Bile duct (tissue), 1 donor: ENCODE measurements around the genes TMEM265, TRIM72 and ITGAD.

GRCh38 chr16:30724364-30725255 lies 15.8 kb upstream of the TMEM265 start:
- PRO-cap = no peak

GRCh38 chr16:30740265-30741045 lies at the start of gene TMEM265:
TSS of gene TMEM265 (plus strand) at chr16:30740642.
- PRO-cap = bidirectional peak, plus-strand start at chr16:30740653, minus-strand start at chr16:30740424

DNA sequence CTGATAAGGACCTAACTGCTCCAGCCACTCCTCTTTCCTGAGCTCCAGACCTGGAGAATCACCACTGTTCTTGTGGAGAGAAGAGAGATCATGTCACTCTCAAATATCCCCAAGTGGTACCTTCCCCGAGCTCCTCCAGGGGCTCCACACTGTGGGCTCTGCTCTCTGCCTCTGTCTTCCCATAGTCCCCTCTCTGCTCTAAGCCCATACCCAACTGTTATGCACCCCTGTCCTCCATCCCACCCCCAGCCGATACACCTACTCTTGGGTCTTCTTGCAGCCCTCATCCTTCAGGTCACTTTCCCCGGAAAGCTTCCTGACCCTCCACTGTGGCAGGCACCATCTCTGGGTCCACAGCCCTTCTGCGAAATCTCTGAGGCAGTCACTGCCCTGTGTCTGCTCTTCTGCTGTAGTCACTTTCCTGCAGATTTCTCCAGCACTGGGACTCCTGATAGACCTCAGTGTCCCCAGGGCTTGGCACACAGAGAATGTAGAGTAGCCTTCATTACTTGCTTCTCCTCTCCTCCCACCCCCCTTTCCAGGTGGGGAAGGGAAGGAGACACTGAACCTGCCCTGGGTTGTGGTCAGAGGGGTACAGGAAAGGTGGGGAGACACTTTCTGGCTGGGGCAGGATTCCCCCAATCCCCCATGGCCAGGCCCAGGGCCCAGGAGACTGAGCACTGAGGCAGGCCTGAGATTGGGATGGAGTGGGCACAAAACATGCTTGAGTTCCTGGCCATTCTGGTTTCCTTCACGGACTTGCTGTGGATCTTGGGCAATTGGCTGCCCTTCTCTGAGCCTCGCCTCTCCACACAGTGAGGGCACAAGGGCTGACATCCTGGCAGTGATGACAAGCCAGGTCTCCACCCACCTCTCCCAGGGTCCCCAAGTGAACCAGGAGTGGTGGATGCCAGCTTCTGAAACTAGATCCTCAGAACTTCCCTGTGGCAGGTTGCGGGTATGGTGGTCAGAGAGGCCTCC lies 9.6 kb downstream of the ZNF629 start:
- PRO-cap = no peak

GRCh38 chr16:30844688-30845576 lies 48.9 kb downstream of the BCL7C start:
- PRO-cap = no peak

DNA sequence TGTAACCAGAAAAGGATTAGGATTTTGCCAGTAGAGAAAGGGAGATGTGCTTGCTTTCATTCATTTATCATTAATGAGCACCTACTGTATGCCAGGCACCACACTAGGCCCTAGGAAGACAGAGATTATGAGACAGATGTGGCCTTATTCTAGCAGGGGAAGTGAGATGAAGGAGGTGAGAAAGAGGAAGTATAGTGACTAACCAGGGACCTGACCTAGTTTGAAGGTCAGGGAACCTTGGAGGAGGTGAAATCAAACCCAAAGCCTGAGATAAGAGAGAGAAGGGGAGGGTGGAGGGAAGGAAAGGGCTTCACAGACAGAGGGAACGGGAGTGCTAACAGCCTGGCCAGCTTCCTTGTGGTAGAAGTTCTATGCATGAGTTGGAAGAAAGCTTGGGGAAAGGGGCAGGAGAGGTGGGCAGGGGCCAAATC lies 17.4 kb downstream of the BCL7C start:
- PRO-cap = unidirectional peak, minus-strand start at position 163 of the sequence

DNA sequence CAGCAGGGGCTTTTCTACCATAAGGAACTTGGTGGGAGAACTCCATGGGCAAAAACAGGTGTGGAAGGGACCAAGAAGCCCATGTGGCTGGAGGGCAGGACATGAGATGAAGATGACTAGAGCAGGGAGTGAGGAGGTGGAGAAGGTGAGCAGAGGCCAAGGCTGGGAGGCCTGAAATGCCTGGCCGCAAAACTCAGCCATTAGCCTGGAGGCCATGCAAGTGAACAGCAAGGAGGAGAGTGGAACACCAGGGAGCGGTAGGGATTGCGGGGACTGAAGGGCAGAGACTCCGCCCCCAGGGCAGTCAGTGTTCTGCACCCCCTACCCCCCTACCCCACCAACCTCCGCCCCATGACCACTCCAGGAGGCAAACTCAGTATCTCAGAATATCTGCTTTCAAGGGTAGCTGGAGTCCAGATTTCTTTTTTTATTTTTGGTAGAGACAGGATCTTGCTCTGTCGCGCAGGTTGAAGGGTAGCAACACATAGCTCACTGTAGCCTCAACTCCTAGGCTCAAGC lies 17.0 kb downstream of the BCL7C start:
- PRO-cap = no peak

DNA sequence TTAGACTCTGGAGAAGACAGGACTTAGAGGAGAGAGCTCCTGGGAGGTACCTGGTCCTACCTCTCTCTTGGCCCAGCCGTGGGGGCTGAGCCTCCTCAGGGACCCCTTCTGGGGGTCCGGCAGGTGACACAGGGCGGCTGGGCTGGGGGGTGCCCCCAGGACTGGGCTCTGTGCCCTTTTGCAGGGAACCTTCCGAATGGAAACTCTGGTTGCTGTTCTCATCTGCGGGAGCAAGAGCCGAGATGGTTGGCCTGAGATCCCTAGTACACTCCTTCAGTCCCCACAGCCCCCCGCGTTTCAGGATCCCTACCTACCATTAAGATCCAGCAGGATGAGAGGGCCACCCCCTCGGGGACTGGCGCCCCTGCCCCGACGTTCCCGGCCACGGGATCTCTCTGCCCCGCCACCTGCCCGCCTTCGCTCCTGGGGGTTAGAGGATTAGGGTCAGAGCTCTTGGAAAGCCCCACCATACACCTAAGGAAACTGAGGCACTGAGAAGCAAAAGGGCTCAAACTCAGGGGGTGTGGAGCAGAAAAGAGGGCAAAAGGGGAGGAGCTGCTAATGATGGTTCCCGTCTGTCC lies 1.3 kb downstream of the BCL7C start:
- PRO-cap = no peak

- PRO-cap = no peak
Observed at GRCh38 chr16:30966652-30967269, 9.2 kb downstream of the SETD1A start.

- PRO-cap = no peak
Observed at GRCh38 chr16:30979184-30979599, 5.8 kb upstream of the HSD3B7 start.

- PRO-cap = no peak
Observed at GRCh38 chr16:31062897-31063312, 11.1 kb downstream of the ZNF668 start.

GRCh38 chr16:31072945-31073589 lies 973 bp downstream of the ZNF668 start:
- PRO-cap = bidirectional peak, plus-strand start at chr16:31073417, minus-strand start at chr16:31073099

- PRO-cap = unidirectional peak, plus-strand start at chr16:31074643
Observed at GRCh38 chr16:31074552-31075281, 495 bp downstream of the ZNF646 start.

DNA sequence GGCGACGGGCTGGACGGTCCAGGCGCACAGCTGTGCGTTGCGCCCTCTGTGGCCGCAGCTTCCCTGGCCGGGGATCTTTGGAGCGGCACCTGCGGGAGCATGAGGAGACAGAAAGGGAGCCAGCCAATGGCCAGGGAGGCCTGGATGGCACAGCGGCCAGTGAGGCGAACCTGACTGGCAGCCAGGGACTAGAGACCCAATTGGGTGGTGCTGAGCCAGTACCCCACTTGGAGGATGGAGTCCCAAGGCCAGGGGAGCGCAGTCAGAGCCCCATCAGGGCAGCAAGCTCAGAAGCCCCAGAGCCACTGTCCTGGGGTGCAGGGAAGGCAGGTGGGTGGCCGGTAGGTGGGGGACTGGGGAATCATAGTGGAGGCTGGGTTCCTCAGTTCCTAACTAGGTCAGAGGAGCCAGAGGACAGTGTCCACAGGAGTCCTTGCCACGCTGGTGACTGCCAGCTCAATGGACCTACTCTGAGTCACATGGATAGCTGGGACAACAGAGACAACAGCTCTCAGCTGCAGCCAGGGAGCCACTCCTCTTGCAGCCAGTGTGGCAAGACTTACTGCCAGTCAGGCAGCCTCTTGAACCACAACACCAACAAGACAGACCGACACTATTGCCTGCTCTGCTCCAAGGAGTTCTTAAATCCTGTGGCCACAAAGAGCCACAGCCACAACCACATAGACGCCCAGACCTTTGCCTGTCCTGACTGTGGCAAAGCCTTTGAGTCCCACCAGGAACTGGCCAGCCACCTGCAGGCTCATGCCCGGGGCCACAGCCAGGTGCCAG lies 6.4 kb downstream of the ZNF646 start:
- PRO-cap = no peak

DNA sequence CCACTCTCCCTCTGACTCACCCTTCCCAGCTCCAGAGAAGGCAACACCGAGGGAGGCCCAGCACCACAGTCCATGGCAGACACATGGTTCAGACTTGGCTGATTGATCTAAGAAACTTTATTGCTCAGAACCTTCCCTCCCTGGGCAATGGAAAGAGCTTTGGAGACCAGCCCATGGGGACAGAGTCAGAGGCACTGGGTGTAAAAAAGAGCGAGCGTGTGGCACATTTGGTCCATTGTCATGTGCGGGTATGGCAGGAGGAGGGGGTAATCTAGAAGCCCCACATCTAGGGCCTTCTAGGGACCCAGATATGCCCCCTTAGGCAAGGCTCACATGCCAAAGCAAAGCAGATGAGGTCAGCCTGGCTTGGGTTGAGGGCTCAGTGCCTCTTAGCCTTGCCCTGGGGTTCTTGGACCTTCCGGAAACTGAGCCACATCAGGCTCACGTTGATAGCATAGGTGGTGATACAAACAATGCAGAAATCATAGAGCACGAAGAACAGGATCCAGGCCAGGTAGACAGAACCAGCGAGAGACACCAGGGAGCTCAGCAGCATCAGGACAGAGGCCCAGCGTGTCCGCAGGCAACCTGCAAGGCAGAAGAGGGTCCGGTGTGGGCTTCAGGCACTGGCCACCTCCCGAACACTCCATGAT lies 2.1 kb upstream of the PRSS53 start:
- PRO-cap = no peak

GRCh38 chr16:31134575-31135381 lies 749 bp downstream of the PRSS8 start:
- PRO-cap = bidirectional peak, plus-strand start at chr16:31134838, minus-strand start at chr16:31134813

- PRO-cap = no peak
Observed at GRCh38 chr16:31196719-31197496, 5.7 kb downstream of the PYCARD start.

DNA sequence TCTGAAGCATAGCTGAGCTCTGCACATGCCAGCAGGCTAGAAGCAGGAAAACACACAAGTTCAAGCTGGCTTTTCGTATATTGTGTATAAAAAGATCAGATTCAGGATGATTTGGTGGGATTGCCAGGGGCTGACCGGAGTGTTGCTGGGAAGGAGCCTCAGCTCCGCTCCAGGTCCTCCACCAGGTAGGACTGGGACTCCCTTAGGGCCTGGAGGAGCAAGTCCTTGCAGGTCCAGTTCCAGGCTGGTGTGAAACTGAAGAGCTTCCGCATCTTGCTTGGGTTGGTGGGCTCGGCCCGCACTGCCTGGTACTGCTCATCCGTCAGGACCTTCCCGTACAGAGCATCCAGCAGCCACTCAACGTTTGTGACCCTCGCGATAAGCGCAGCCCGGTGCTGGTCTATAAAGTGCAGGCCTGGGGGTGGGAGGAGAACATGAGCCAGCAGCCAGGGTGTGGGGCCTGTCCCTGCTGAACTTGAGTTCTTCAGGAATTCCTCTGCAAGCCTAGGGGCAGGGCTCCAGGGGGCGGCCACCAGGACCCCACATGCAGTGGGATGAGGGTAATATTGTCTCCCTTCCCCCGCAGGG lies 1.0 kb downstream of the PYCARD start:
- PRO-cap = no peak

DNA sequence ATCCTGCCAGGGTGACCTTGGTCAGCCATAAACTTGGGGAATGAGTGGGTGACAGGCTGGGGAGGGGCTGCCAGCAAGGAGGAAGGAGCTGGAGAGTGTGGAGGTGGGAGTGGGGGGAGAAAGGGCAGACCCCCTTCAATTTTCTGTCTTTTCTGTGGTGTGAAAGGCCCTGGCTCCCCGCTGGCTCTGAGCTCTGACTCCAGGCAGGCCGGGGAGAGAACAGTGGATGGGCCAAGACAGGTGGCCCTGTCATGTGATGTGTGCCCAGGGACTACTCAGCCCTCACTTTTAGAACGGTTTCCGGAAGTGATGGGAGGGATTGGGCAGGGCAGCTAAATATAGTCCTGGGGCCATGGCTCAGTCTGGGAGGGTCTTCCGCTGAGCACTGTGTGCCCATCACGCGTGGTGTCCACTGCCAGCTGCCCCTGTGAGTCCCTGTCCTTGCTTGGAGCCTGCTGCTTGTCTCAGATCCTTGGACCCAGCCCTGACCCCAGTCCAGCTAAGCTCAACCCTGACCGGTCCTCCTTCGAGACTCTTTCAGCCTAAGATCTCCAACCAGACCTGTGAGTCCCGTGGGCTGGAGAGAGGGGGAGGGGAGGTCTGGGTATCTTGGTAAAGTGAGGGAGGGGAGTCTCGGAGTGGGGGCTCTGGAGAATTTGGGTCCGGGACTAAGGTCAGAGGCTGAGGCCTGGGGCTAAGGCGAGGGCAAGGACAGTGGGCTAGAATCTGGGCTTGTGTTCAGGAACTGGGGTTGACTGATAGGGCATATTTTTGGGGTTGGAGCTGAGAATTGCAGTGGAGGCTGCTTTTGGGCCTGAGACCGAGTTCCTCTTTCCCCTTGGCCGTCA lies at the start of gene TRIM72:
TSS of gene TRIM72 (plus strand) at position 385 of the 848 bp plus-strand sequence.
- PRO-cap = no peak

GRCh38 chr16:31362016-31362604 lies 7.1 kb downstream of the ITGAX start:
- PRO-cap = no peak

- PRO-cap = no peak
Observed at GRCh38 chr16:31393019-31393498, at the start of gene ITGAD. TSS of gene ITGAD (plus strand) at chr16:31393335.